ENCODE measurements around the gene RFT1.

DNA sequence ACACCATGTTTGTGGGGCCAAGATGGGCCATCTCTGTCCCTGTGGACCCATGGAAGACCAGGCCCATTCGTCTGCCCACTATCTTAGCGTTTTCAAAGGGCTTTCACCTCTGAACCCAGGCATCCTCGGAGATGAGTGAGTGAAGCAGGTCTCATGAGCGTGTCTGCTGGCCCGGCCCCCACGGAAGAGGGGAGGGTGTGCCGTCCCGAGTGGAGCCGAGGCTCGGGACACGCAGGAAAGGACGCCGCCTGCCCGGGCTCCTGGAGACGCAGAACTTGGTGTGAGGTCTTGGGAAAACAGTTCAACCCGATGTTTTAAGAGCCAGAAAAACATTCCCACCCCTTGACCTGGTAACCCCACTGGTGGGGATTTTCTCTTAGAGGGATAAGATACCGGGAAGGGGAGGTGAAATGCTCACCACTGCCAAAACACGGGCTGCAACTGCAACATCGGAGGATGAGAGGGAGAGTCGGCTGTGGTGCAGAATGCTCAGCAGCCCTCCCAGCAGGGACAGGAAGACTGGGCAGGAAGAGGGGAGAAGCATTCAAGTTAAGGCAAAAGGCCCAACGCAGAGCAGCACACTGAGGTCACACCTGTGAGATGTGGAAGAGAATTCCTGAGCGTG is 14.3 kb upstream of the STAB1 start:
- RRBS: 92% methylated on average over 9 of the region's 22 CpGs

GRCh38 chr3:52482477-52483410 is 12.4 kb upstream of the STAB1 start:
- RRBS: no CpG with 5 or more reads among the region's 32 CpGs

DNA sequence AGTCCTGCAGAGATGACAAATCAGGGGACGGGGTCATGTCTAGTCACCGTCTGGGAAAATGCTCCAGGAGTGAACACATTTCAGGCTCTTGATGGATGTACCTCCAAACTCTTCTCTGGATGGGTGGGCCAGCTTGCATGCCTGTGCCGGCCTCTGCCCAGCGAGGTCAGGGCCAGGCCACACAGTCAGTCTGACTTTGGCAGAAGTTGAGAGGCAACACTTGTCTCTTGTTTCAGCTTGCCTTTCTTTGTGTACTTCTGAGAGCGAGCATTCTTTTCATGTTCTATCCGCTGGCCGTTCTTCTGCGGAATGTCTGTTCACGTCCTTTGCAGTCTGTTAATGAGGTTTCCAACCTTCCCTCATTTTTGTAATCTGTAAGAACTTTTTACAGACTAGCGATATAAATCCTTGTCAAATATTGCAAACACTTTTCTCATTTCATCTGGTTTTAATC is 11.4 kb upstream of the STAB1 start:
- RRBS: no CpG with 5 or more reads among the region's 10 CpGs

- RRBS: no CpG with 5 or more reads among the region's 10 CpGs
Observed at GRCh38 chr3:52525873-52526858, 7.5 kb downstream of the NT5DC2 start.

DNA sequence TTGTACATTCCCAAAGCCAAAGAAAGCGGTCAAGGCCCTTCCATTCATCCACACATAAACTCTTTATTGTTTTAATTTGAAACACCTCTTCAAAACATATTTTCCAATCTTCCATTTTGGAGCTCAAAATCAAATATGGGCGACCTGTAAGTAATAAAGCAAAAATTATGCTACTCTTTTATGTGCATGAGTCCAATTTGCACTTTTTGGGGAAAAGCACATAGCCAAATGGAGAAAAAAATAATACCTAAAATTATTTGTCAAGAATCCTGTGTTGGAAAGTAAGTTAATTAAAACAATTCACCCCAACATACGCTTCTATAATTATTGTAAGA is 1.1 kb upstream of the GNL3 start:
- RRBS: no CpG with 5 or more reads among the region's 3 CpGs

GRCh38 chr3:52707253-52708308 is 1.7 kb downstream of the SPCS1 start:
- RRBS: no CpG with 5 or more reads among the region's 10 CpGs

DNA sequence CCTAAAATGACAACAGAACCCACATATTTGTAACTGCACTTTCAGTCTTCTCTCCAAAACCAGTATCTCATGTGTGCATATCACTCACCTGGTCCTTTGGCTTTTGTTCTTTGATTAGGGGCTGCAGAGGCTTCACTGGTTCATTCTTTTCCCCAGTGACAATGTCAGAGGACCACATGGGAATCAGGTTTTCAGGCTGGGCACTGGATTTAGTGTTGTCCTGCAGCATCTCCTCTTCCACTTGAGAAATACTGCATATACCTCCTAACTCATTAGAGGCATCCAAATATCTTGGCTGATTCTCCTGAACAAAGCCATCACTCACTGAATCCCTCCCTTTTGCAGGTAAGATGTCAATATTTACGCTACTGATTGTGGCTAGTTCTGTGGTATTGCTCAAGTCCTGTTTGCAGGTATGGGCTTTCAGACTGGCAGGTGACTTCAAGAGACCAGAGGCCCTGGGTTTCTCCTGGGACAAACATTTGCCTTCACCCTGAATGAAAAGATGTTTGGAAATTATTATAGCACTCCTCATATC is 18.8 kb downstream of the NEK4 start:
- RRBS: no CpG with 5 or more reads among the region's 1 CpG

GRCh38 chr3:52775837-52776379 is 1.5 kb upstream of the ITIH1 start:
- RRBS: no CpG with 5 or more reads among the region's 8 CpGs

DNA sequence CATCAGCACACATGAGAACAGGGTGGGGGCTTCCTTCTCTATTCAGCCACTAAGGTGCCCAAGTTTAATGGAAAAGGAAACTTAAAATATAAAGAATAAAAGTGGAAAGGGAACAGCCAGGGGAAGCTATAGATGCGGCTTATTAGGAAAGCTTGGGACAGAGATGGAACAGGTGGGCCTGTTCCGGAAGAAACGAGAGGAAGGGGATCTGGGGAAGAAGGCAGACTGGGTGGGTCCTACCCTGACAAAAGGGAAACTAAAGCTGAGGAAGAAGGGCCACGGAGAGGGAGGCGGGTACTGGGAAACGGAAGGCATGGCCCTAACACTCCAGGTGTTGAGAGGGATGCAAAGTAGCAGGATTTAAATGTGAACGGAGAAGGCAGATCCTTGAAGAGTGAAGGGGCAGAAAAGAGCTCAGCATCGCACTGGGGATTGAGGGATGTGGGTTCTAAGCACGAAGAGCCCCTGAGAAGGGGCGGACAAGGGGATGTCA is 825 bp downstream of the STIMATE start:
- RRBS: no CpG with 5 or more reads among the region's 10 CpGs

DNA sequence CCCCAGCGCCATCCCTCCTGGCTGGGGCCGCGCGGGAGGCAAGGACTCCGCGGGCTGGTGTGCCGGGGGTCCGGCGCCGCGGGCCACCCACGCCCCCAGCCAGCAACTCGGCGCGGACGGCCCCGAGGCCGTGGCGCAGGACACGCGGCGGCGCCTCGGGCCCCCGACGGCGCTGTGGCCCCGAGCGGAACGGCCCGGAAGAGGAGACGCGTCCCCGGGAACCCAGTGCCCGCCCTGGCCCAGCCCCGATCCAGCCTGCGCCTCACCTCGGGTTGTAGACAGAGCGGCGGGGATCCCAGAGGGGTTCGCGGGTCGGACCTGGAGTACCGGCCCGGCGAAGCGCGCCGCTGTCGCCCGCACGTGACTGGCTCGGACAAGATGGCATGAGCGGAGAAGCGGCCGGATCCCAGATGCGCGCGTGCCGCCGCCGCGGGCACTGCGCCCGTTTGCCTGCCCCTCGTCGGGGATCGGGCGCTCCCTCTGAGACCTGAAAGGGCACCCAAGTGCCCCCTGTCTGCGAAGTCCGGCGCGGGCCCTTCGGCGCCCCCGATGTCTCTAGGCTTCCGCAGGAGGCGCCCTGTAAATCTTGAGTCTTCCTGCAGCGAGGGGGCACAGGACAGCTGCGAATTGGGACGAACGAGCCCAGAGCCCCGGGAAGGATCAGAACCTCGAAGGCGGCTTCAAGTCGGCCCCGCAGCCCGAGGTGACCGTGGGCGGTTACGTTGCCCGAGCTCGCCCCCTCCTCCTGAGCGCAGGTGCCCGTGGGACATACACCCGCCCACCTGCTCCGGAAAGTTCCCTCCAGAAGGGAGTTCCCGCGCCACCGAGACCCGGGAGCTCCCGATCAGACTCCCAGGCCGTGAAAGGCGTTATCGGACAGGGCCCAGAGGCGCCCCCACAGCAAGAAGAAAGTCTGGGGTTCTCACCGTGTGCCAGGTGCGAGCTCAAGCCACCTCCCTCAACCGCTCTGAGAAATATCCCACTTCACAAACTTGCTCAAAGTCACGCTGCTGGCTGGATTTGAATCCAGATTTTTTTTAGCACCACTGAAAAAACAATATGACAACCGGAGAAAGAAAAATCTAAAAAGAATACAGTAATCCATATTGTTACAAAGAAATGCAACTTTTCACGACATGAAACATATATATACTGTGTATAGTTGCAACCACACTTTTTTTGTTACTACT is 716 bp upstream of the SFMBT1 start:
- RRBS: 2% methylated on average over 52 of the region's 112 CpGs

DNA sequence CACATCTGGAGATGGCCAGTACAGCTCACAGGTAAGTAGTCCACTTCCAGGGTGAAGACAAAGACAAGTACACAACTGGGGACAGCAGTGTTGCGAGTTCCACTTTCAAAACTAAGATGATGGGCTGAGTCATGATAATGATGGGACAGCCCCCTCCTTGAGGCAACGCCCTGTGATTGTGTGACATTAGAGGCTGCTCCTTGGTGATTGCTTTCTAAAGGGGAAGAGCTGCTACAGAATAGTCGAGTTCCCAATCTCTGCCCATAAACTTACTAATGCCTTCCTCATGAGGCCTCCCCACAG is 27.6 kb downstream of the RFT1 start:
- RRBS: no CpG with 5 or more reads among the region's 3 CpGs

DNA sequence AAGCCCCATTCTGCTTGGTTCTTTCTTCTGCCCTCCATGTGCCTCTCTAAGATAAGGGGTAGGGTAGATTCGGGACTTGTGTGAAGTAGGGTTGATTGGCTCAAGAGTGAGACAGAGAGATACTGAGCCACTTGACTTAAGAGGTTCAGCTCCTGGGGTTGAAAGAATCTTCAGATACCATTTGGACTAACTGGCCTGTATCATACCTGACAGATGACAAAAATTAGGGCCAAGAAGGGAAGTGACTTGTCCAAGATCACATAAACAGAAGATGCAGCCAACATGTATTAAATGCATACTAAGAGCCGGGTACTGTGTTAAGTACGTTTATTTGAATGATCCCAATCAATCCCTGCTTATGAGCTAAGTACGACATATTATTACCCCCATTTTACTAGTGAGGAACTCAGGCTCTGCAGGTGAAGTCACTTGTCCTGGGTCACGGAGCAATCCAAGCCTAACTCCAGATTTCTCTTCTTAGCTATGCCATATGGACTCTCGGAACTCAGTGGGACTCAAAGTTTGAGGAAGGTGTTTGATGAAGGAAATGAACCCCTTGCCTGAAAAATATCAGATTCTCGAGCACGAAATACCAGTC is 693 bp downstream of the RFT1 start:
- RRBS: no CpG with 5 or more reads among the region's 8 CpGs

DNA sequence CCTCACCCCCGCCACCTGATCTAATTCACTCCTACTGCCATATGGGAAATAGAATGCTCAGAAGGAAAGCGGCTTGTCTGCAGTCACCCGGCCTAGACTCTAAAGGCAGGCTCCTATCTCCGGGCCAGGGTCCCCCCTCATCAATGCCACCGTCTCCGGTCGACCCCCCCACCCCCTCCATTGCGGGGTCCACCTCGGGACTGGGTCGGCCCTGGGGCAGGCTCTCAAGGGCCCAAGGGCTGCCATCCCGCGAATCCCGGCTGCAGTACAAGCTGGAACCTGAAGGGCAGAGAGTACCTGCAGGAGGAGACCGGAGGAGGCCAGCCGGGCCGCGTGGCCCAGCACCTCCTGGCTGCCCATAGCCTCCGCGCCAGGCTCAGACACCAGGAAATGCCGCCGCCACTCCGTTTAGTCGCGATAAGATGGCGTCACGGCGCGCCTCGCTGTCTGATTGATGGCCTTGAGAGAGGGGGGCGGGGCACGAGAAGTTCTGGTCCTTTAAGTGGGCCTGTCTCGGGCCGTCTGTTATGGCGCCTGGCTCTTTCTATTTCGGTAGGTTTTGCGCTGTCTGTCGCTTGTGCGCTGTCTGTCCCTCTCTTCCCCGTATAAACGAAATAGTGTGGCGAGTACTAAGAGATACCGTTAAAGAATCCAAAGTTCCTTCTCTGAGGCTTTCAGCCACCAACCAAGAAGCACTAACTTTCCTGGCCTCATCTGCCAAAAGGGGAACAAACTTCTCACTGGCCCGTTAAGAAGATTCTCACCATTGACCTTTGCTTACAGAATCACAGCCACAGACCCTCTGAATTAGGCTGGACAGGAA is at the start of gene RFT1:
Gene RFT1, minus strand, starts transcription at position 395 of the 823 bp plus-strand sequence.
- RRBS: under 1% methylated on average over 9 of the region's 43 CpGs

GRCh38 chr3:53145749-53146178 is 15.2 kb upstream of the PRKCD start:
- RRBS: no CpG with 5 or more reads among the region's 2 CpGs

GRCh38 chr3:53156284-53156873 is 4.6 kb upstream of the PRKCD start:
- RRBS: 11% methylated on average over 13 of the region's 37 CpGs

GRCh38 chr3:53162153-53162691 is 1.2 kb downstream of the PRKCD start:
- RRBS: no CpG with 5 or more reads among the region's 14 CpGs

GRCh38 chr3:53165723-53166242 is 4.8 kb downstream of the PRKCD start:
- RRBS: no CpG with 5 or more reads among the region's 6 CpGs

DNA sequence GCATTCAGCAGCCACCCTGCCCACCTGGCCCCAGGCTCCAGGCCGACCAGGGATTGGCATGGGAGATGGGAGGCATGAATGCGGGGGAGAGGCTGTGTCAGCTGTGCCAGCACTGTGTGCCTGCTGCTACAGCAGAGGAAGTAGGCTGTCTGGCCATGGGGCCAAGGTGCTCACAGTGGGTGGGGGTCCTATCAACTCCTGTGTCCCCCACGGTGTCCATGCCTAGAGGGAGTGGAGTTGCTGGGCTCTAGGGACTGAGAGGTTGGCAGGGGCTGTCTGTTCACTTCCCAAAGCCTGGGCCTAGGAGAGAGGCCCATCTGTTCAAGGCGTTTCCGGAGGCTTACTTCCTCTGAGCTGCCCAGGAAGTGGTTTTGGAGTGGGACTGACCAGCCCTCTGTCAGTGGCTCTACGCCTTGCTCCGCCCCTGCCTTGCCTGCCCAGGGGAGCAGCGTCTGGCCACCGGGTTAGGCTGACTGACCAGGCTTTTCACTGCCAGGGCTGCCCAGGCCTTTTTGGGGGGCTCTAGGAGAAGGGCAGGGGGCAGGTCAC is 5.9 kb downstream of the PRKCD start:
- RRBS: 17% methylated on average over 1 of the region's 9 CpGs

DNA sequence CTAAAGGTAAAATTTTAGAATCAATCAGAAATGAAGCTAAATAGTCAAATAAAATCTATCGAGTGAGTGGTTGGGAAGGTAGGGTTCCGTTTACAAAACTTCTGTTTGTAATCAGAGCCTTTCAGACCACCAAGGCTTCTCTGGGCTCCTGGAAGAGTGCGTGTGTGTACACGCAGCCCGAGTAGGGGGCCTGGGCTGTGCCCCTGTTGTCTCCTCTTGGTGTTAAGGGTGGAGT is 24.2 kb downstream of the PRKCD start:
- RRBS: no CpG with 5 or more reads among the region's 5 CpGs

- RRBS: no CpG with 5 or more reads among the region's 40 CpGs
Observed at GRCh38 chr3:53195168-53196232, 34.5 kb downstream of the PRKCD start.